Measurements from ENCODE around the gene ZNF723.

DNA sequence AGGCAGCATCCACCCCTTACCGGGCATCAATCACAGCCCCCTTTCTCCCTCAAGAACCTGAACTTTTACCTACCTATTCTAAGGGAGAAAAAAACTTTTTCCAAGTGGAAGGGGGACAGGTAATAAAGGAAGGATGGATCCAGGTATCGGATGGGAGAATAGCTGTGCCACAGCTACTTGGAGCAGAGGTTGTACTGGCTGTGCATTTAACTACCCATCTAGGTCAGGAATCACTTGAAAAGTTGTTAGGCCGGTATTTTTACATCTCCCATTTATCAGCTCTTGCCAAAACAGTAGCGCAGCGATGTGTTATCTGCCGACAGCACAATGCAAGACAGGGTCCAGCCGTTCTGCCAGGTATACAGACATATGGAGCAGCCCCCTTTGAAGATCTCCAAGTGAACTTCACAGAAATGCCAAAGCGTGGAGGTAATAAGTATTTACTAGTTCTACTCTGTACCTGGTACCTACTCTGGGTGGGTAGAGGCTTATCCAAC lies 80.3 kb downstream of the ZNF486 start:
- RRBS = no CpG with 5 or more reads among the region's 8 CpGs

DNA sequence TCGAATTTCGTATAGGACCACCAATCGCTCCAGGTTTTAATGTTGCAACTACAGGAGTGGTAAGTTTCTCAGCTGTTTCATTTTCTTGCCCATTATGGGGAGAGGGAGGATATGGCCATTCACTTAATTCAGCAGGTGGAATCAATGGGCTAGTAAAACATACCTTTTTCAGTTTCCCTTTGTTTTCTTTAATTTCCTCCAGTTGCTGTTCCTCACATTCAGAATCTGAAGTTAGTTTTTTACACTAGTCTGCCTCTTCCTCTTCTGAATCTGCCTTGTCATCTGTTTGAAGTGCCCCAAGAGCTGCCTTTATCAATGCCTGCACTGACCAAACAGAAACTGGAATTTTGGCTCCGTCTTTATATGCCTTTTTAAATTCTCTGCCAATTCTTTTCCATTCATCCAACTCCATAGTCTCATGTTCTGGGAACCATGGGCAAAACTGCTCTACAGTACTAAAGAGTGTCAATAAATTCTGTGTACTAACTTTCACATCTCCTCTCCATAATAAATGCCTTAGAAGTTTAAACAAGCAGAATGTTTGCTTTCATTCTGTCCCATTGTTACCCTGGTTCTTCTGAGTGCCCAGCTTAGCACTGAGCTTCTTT lies 154.1 kb downstream of the ZNF486 start:
- RRBS = no CpG with 5 or more reads among the region's 4 CpGs

GRCh38 chr19:20357876-20358442 lies 190.9 kb downstream of the ZNF486 start:
- RRBS = no CpG with 5 or more reads among the region's 8 CpGs

DNA sequence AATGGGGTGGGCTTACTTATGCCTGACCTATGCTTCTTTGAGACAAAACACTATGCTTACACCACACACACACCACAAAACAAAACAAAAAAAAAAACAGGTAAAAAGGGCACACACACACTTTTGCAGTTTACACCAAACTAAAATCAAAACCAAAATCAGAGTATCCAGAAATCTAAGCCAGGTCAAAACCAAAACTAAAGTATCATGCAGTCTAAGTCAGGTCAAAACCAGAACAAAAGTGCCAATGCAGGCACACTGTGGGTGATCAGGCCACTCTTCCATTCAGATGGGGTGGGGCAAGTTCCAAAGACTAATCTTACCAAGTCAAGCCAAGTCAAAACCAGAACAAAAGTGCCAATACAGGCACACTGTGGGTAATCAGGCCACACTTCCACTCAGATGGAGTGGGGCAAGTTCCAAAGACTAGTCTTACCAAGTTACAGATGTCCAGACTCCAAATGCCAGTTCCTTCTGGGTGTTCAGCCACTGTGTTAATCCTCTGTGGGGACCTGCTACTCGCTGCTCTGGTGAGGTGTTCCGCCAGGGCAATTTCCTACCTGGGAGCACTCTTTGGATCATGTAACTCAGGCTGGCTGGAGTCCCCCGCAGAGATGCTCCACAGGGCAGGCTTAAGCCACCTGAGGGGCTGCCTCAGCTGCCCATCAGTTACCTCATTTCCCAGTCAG lies 134.0 kb downstream of the ZNF737 start:
- RRBS = no CpG with 5 or more reads among the region's 3 CpGs

GRCh38 chr19:20612818-20613307 lies 47.3 kb upstream of the ZNF737 start:
- RRBS = no CpG with 5 or more reads among the region's 4 CpGs

DNA sequence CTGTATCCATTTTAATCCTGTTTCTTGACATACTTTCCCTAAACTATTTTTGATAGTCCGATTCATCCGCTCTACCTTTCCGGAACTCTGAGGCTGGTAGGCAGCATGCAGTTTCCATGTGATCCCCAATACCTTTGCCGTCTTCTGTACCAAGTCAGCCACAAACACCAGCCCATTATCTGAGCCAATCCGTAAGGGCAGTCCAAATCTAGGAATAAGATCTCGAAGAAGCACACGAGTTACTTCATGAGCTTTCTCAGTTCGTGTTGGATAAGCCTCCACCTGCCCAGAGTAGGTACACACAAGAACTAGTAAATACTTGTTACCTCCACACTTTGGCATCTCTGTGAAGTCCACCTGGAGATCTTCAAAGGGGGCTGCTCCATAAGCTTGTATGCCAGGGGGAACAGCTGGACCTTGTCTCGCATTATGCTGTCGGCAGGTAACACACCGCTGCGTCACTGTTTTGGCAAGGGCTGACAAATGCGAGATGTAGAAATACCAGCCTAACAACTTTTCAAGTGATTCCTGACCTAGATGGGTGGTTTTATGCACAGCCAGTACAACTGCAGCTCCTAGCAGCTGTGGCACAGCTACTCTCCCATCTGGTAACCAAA lies 26.1 kb upstream of the ZNF66 start:
- RRBS = no CpG with 5 or more reads among the region's 13 CpGs

DNA sequence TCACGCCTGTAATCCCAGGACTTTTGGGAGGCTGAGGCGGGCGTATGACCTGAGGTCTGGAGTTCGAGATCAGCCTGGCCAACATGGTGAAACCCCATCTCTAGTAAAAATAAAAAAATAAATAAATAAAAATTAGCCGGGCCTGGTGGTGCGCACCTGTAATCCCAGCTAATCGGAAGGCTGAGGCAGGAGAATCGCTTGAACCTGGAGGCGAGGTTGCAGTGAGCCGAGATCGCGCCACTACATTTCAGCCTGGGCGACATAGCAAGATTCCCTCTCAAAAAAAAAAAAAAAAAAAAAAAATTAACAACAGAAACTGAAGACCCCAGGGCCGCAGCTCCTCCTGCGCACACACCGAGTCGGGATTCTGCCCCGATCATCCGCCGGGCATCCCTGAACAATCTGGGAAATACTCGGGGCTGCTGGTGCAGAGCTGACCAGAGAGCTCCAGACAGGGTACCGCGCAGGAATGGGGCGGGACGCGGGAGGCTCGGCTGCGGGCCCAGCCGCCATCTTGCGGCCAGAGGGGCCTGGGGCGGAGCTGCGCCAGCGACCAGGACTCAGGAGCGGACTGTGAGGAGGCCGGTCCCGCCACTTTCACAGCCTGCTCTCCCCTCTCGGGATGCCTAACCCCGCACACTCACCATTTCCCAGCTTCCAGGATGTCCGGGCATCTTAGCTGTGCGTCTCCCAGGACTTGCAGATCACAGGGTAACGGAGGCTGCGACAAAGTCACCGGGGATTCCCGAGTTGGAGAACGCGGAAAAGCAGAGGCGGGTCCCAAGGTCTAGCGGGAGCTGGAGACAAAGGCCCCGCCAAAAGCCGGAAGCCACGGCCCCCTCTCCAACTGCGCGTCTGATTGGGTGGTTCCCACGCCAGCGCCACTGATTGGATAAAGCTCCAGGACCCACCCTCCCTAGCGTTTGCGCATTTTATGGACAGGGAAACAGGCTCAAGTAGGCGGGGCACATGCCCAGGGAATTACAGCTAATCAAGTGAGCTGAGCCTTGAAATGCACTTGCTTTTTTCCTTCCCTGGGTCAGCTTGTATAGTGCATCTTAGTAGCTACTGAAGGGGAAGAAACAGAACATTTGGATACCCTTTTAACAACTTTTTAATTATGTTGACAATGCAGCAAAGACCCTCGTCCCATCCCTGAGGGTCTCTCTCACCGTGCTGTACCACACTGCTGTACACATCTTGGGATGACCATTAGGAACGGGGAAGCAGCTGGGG lies 15.7 kb upstream of the ZNF43 start:
- RRBS = 84% methylated on average over 11 of the region's 61 CpGs

DNA sequence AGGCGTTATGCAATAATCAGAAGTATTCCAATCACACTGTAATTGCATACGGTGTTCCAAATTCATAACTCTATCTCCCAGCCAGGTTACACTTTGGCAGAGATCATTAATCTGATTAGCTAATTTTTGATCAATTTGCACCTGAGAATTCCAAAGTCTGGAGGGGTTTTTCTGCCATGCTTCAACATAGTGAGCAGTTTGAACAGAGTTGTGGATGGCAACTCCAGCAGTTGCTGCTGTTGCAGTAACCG lies 45.6 kb upstream of the ZNF43 start:
- RRBS = no CpG with 5 or more reads among the region's 3 CpGs

DNA sequence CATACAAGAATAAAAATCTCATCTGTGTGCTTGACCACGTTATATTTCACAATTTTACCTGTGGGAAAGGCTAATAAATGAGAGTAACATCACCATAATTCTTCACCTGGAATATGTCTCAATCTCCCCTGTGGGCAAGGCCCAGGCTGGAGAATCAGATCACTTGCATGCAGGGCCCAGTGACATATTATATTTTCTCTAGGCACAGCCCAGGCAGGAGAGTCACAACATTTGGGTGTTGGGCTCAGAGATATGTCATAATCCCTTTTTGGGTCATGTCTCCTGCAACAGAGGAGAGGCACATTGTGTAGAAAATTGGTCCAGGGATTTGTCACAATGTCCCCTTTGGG lies 17.8 kb upstream of the ZNF208 start:
- RRBS = no CpG with 5 or more reads among the region's 1 CpG

DNA sequence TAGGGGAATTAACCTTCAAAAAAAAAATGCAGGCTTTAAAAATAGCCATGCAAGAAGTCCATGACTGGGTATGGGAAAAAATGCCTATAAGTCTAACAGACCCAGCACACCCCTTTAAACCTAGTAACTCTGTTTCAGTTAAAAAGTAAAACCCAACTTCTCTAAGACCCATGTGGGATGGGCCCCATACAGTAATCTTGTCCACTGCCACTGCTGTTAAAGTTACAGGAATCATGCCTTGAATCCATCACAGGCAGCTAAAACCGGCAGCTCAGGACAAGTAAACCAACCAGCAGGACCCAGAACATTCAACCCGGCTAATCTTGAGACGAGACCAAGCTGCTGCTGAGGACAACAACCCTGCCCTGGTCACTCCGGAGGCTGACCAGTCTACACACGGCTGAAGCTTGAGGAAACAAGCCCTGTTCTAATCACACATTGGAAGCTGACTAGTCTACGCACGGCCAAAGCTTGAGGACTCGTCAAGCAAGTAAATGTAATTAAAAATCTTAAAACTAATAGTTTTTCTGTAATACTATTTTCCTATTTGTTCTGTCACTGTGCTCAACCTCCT lies 105.2 kb upstream of the ZNF492 start:
- RRBS = no CpG with 5 or more reads among the region's 8 CpGs

GRCh38 chr19:22622616-22623552 lies 11.2 kb upstream of the ZNF492 start:
- RRBS = no CpG with 5 or more reads among the region's 64 CpGs

- RRBS = 81% methylated on average over 6 of the region's 30 CpGs
Observed at GRCh38 chr19:22831908-22832682, at the start of gene ZNF723. Gene ZNF723, plus strand, starts transcription at chr19:22832291.

DNA sequence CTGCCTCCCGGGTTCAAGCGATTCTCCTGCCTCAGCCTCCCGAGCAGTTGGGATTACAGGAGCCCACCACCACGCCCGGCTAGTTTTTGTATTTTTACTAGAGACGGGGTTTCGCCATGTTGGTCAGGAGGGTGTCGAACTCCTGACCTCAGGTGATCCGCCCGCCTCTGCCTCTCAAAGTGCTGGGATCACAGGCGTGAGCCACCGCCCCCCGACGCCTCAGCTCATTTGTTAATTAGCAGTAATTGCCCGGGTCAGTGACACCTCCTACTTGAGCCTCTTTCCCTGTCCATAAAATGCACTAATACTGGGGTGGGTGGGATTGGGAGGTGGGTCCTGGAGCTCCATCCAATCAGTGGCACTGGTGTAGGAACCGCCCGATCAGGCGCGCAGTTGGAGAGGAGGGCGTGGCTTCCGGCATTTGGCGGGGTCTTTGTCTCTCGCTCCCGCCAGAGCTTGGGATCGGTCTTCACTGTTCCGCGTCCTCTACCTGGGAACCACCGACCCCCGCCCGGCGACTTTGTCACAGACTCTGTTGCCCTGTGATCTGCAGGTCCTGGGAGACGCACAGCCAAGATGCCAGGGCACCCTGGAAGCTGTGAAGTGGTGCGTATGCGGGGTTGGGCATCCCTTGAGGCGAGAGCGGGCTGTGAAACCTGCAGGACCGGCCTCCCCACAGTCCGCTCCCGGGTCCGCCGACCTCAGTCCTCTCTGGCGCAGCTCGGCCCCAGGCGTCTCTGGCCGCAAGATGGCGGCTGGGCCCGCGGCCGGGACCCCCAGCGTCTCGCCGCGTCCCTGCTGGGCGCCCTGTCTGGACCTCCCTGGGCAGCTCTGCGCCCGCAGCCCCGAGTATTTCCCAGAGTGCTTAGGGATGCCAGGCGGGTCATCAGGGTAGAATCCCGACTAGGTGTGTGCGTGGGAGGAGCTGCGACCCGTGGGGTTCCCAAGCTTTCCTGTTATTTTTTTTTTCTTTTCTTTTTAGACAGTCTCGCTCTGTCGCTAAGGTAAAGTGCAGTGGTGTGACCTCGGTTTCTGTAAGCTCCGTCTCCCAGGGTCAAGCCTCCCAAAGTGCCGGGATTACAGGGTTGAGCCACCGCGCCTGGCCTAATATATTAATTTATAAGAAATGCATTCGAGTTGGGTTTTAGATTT lies 41.7 kb upstream of the ZNF730 start:
- RRBS = 97% methylated on average over 5 of the region's 70 CpGs

GRCh38 chr19:23203685-23204403 lies 46.4 kb downstream of the ZNF724 start:
- RRBS = no CpG with 5 or more reads among the region's 42 CpGs

DNA sequence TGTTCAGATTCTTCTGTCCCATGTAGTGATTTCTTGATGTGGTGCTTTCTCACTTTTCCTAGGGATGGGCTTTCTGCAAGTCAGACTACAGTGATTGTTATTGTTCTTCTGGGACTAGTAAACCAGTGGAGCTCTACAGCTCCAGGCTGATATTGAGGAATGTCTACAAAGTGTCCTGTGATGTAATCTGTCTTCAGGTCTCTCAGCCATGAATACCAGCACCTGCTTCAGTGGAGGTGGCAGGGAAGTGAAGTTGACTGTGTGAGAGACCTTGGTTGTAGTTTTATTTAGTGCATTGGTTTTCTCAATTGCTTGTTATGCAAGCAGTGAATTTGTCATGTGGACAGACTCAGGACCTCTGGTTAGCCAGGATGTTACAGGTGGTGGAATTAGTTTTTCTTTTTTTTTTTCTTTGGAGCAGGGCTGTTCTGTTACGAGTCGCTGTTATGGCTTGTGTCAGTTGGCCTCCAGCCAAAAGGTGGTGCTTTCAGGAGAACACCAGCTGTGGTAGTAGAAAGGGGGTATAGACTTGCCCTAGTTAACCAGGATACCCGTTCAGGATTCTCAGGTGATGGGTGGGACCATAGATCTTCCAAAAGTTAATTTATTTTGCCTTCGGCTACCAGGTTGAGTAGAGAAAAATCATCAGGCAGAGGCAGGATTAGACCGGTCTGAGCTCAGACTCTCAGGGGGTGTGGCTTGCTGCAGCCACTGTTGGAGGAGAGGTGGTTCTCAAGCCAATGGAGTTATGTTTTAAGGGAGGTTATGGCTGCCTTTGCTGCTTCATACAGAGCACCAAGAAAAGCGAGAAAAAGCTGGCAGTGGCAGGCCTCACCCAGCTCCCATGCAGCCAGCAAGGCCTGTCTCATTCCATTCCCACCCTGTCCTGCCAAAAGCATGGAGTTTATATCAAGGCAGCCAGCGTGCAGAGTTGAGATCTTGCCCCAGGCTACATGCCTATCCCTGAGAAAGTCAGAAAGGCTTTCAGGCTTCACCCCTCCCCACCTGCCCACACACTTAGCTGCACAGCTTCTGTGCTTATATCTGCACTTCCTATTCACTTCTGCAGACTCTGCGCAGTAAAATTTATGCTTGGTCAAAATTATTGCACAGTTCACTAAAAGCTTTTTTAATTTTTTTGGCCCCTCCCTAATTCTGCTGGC lies 12.1 kb upstream of the ZNF675 start:
- RRBS = no CpG with 5 or more reads among the region's 8 CpGs

- RRBS = no CpG with 5 or more reads among the region's 7 CpGs
Observed at GRCh38 chr19:23764730-23765661, 2.2 kb downstream of the RPSA2 start.

GRCh38 chr19:23906758-23907260 lies 7.9 kb upstream of the ZNF726 start:
- RRBS = no CpG with 5 or more reads among the region's 2 CpGs

DNA sequence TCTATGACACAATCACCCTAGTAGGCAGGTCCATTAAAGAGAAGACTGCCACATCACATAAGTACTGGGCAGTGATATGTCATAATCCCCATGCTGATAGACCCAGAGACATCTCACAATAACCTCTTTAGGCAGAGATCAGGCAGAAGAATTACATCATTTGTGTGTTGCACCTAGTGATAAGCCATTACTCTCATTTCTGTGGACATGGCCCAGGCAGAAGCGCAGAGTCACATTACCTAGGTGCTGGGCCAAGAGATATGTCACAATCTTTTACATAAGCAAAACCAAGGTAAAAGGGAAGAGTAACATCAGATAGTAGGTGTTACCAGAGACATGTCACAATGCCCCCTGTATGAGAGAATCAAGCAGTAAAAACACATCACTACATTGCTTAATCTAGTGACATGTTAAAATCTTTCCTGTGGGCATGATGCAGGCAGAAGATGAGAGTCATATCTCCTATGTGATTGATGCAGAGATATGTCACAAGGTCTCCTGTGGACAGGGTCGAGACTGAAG lies 72.0 kb downstream of the ZNF726 start:
- RRBS = no CpG with 5 or more reads among the region's 2 CpGs

- RRBS = no CpG with 5 or more reads among the region's 3 CpGs
Observed at GRCh38 chr19:28138652-28139002, 1074.3 kb downstream of the UQCRFS1 start.

- RRBS = 13% methylated on average over 1 of the region's 13 CpGs
Observed at GRCh38 chr19:28403473-28404255, 809.3 kb downstream of the UQCRFS1 start.

All from HCT116 (cell line).